Epithelial cell of alveolus of lung (primary cell): ENCODE measurements around a stretch of chr7.

DNA sequence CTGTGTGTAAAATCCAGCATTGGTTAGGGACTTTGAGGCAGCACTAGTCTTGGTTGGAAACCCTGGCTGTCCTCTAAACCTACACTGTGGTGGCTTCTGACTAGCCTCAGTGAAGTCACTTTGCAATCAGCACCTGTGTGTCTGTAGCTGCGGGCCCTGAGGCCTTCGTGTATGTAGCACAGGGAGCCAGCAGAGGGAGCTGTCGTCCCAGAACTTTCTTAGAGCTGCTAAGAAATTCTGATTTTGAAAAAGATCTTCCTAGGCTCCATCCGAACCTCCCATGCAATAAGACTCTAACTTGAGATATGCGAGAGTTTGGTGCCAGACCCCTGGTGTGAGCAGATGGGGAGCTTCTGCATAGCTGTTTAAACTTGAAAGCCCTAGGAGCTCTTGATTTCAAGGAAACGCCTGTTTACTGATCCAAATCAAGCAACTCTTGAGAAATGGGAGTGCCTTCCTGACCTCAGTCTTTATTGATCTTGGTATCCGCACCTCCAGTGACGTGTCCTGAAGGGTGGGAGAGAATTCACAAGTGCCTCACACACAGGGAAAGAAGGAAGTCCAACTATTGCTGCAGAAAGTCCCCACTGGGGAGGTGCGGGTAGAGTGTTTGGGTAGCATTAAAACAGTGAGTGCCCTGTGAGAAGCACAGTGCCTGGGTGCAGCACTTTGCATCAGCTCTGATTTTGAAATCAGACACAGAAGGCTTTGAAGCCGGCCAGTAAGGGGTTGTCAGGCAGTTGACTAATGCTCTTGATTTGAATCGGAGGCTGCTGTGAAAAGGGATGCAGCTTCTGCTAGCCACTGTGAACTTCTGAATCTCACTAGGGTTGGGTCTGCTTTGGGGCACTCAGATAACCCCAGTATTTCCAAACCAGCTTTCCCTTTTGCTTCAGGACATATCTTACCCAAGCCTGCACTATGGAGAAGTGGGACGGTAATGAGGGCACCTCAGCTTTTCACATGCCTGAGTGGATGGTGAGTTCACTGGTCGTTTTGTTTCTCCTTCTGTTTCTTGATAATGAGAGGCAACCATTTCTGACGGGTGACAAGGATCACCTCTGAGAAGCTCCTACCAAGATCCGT lies 66.3 kb upstream of the STRIP2 start:
- RAMPAGE, long total RNA: no peak
- RRBS: no CpG with 5 or more reads among the region's 15 CpGs

- RAMPAGE, long total RNA: no peak
- RRBS: no CpG with 5 or more reads among the region's 7 CpGs
These were observed 26.2 kb downstream of the STRIP2 start for GRCh38 chr7:129460201-129461116.

GRCh38 chr7:129611221-129611536 lies 341 bp upstream of the NRF1 start:
- RAMPAGE, long total RNA: no peak
- RRBS: 0% methylated on average over 3 of the region's 17 CpGs

GRCh38 chr7:129612721-129613513 lies 1.4 kb downstream of the NRF1 start:
- RAMPAGE, long total RNA: no peak
- RRBS: no CpG with 5 or more reads among the region's 11 CpGs

GRCh38 chr7:129739440-129740028 lies 128.0 kb downstream of the NRF1 start:
- RAMPAGE, long total RNA: no peak
- RRBS: no CpG with 5 or more reads among the region's 5 CpGs

DNA sequence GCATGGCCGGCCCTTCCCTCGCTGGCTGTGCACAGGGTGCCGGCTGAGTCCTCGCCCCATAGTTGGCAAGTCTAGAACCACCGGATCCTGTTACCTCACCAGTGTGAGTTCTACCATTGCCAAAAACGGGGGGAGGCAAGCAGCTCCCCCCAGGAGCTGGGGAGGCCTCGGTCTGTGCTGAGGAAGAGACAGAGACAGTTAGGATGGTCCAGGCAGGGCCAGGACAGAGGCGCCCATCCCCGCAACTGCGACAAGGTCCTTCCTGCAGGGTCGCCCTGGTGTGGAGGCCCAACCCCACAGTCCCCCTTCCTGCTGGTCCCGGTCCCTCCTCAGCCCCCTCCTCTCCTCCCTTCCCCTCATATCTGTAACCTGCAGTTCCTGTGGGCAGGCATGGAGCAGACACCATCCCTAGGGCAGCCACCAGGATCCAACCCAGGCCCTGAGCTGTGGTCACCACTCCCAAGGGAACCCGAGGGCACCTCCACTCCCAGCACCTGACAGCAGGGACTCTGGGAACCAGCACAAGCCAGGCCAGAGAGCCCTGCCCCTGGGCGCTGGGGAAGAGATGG lies 158.9 kb downstream of the NRF1 start:
- RAMPAGE, long total RNA: no peak
- RRBS: 83% methylated on average over 1 of the region's 14 CpGs

DNA sequence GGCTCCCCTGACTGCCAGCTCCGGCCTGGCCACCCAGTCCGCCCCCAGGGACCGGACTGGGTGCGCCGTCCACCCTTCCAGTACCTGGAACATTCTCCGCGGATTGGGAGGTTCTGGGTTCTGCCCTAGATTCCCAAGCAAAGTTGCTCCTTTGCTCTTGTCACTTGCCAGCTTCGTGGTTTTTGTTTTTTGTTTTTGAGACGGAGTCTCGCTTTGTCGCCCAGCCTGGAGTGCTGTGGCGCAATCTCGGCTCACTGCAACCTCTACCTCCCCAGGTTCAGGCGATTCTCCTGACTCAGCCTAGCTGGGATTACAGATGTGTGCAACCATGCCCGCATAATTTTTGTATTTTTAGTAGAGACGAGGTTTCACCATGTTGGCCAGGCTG lies 126.6 kb downstream of the UBE2H start:
- RAMPAGE, long total RNA: no peak
- RRBS: 11% methylated on average over 1 of the region's 16 CpGs

DNA sequence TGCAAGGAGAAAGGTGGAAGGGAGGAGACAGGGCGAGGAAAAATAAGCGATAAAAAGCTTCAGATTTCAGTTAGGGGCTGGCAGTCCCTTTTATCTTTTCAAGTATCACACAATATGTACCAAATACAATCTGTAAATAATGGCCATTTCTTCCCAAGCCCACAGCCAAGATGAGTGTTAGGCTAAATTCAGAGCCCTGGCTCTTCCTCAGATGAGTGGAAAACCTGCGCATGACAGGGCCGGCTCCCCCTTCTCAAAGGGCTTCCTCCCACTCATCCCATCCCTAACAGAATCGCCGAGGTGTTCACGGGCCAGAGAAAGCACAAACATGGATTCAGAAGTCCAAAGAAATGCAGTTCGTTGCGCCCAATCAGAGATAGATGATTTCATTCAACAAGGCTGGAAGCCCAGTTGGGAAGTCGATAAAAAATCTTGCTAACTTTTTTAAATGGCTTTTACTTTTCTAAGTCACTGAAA lies 121.9 kb downstream of the UBE2H start:
- RAMPAGE, long total RNA: no peak
- RRBS: no CpG with 5 or more reads among the region's 10 CpGs

DNA sequence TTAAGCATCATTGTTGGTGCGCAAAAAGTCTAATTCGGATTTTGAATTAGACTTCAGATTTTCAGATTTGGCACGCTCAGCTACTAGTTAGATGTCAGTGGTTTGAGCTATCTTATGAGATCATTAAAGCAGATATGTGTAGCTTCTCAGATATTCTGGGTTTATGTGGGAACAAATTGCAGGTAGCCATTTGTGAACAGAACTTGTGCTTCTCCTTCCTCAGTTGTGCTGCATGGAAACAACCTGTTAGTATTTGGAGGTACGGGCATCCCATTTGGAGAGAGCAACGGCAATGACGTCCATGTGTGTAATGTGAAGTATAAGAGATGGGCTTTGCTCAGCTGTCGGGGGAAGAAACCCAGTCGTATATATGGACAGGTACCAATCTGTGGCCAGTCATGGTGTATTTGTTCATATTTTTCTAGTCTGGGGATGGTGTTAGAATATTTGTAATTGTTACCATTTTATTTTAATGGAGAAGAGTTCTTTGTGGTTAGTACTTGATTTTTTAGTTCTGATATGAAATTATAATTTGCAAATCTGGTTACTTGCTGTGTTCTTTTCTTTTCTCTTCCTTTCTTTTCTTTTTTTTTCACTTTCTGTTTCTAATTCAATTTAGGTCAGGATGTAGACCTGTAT lies 50.3 kb downstream of the KLHDC10 start:
- RAMPAGE, long total RNA: no peak
- RRBS: no CpG with 5 or more reads among the region's 8 CpGs

- RAMPAGE, long total RNA: no peak
- RRBS: no CpG with 5 or more reads among the region's 17 CpGs
These were observed 62.2 kb downstream of the KLHDC10 start for GRCh38 chr7:130132095-130133369.

DNA sequence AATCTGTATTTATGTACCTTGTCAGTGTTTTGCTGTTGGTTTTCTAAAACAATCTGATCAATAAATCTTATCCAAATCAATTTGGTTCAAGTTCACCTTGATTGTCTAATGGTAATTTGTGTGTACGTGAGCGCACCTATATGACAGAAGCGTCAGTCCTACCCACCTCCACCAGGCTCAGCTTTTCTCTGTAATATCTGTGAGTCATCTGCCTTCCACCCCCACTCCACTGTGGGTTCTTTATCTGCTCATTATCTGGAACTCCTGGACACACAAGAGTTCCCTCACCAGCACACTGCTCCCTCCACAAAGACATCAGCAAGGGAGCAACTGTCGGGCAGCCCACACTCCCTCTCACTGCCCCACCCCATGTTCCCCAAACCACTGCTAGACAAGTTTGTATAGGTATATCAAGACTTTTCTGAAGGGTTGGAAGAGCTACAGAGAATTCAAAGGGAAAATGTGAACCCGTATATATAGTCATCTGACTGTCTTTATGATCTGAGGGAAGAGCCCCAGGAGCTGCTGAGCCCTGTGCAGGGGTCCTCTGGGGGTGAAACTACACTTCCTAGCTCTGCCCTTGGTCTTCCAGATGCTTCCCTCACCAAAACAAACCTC lies 65.4 kb downstream of the KLHDC10 start:
- RAMPAGE, long total RNA: no peak
- RRBS: no CpG with 5 or more reads among the region's 5 CpGs

- RAMPAGE, long total RNA: no peak
- RRBS: 1% methylated on average over 10 of the region's 26 CpGs
These were observed 6.6 kb downstream of the CPA2 start for GRCh38 chr7:130273040-130273898.

DNA sequence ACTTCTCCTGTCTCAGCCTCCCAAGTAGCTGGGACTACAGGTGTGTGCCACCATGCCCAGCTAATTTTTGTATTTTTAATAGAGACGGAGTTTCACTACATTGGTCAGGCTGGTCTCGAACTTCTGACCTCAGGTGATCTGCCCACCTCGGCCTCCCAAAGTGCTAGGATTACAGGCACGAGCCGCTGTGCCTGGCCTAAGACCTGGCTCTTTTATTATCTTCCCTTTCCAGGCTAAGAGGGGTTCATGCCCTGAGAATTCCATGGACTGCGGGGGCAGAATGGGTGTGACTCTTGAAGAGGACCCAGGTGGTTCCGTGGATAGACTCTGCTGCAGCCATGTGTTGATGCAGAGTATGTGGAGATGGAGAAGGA lies 10.4 kb upstream of the CPA4 start:
- RAMPAGE, long total RNA: no peak
- RRBS: no CpG with 5 or more reads among the region's 7 CpGs

GRCh38 chr7:130421519-130422041 lies 19.2 kb downstream of the CEP41 start:
- RAMPAGE, long total RNA: no peak
- RRBS: no CpG with 5 or more reads among the region's 2 CpGs

DNA sequence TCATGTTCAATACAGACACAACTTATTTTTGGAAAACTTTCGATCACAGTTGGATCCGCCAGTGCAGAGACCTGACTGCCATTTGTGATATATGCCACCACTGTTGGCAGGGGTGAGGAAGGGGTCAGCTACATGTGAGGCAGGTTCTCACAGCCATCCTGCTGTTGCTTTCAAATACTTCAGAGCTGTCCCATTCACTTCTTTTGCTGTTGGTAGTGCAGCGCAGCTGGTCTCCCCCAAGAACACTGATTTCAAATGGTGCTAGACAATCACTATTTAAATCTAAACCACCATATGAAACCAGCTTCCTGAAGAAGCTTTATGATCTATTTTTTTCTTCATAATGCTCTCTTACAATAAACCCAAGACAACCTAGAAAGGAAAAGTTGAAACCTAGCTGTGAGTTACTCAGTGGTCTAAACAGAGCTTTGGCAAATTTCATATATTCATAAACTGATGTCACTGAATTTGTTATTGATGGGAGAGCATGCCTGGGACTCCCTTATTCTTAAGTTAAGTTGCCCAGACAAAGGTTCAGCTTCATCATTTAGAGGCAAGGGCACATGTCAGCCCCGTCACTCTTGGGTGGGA lies 143.3 kb upstream of the KLF14 start:
- RAMPAGE, long total RNA: no peak
- RRBS: no CpG with 5 or more reads among the region's 4 CpGs

DNA sequence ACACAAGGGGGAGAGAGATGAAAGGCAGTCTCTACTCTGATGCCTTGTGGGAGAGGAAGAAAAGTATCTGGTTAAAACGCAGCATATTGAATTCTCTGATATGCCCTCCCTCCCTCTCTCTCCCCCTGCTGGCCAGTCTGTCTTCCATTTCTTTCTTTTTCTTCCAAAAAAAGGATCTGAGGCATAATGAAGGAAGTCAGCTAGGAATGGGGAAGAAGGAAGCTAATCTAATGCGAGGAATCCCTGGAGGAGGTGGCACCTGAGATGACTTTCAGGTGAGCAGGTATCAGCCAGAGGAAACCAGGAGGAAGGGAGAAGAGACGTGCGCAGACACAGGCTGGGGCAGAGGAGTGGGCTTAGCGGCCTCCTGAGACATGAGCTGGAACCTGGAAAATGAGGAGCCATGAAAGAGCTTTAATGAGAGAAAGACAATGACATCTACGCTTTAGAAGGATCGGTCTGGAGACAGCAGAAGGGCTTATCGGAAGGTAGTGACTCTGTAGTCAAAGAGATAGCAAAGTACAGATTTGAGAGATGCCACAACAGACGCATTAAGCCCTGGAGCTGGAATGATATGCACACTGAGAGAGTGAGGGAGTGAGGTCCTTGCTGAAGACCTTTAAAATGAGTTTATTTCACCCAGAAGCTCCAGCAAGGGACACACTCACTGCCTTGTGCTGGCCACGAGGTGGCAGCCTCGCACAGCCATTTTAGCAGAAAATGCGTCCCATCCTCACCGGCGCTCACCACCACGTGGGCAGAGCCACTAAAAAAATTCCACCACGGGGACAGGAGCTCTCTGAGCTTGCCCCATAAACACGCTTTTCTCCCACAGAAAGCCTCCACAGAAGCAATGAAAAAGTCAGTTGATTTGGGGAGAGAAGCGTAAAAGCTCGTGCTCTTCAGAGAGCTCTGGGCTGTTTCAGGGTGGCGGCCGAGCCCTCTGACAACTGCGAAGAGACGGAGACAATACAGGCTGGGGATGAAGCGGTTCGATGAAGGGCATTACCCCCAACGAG lies 162.8 kb upstream of the KLF14 start:
- RAMPAGE, long total RNA: no peak
- RRBS: no CpG with 5 or more reads among the region's 26 CpGs

- RAMPAGE, long total RNA: no peak
- RRBS: no CpG with 5 or more reads among the region's 17 CpGs
These were observed 164.0 kb upstream of the KLF14 start for GRCh38 chr7:130897854-130898622.

GRCh38 chr7:130914344-130914974 lies 180.5 kb upstream of the KLF14 start:
- RAMPAGE, long total RNA: no peak
- RRBS: no CpG with 5 or more reads among the region's 8 CpGs

DNA sequence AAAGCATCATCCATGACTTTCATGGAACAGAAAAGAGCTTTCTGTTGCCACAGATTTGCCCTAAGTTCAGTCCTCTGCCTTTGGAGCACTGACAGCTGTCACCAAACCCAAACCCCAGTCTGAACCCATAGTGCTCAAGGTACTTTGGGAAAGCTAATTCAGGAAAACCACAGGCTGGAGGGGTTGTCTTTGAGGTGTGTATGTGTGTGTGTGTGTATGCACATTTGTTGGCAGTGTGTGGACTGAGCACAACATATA lies 188.3 kb upstream of the KLF14 start:
- RAMPAGE, long total RNA: no peak

DNA sequence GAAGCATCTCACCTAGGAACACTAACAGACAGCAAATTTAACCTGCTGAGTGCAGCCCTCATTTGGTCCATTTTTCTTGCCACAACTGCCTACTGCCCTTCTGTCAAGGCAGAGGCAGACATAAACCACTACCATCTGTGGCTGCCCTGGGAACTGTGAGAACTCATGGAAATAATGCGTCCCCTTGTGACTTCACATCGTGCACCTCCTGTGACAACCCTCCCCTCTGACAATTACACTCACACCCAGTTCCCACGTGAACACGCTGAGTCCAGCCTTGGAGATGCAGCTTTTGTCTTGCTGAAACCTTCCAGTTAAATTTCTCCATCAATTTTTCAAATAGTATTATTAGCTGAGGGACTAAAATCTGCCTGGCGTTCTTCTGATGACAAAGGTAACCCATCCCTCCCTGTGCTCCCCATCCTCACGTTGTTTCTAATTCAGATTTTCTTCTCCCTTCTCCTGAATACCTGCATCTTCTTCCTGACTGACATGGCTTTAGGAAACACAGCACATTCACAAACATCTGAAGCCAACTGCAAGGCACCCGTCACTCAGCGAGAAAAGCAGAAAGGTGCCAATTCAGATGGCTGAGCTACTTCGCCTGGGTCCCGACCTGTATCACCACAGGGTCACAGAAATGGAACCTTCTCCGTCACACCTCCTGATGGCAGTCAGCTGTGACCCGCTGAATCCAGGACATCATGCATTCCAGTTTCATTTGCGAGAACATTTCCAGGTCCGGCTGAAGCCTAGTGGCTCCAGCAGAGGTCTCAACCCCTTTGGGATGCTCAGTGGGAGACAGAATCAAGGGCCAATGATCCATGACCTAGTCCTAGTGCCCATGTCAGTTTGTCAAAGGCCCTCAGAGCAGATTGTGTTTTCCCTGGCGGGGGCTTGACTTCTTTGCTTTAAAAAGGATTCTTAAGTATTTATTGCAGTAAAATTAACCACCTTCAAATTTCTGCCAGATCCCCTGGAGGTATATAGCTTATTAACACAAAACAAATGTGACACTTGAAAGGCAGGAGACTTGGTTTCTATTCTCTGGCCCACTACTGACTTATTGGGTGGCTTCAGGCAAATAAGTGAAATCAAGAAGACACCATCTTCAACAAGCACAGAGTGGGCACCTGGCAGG lies 193.4 kb upstream of the KLF14 start:
- RAMPAGE, long total RNA: no peak
- RRBS: no CpG with 5 or more reads among the region's 15 CpGs